ENCODE measurements around the gene TCP1.

- RRBS, 2 experiments = no CpG with 5 or more reads among the region's 6 CpGs
CAGE:
- cytosol, long polyA minus RNA = no peak
- cytosol, long polyA plus RNA = no peak
- long polyA plus RNA = no peak
- nucleus, long polyA minus RNA = no peak
- nucleus, long polyA plus RNA = no peak
Observed at GRCh38 chr6:158706956-158707606, 57.2 kb downstream of the SYTL3 start.

GRCh38 chr6:158765127-158765411 lies 54.1 kb downstream of the EZR start:
- RRBS, 2 experiments = no CpG with 5 or more reads among the region's 9 CpGs
CAGE:
- cytosol, long polyA minus RNA = no peak
- cytosol, long polyA plus RNA = no peak
- long polyA plus RNA = no peak
- nucleus, long polyA minus RNA = no peak
- nucleus, long polyA plus RNA = no peak

DNA sequence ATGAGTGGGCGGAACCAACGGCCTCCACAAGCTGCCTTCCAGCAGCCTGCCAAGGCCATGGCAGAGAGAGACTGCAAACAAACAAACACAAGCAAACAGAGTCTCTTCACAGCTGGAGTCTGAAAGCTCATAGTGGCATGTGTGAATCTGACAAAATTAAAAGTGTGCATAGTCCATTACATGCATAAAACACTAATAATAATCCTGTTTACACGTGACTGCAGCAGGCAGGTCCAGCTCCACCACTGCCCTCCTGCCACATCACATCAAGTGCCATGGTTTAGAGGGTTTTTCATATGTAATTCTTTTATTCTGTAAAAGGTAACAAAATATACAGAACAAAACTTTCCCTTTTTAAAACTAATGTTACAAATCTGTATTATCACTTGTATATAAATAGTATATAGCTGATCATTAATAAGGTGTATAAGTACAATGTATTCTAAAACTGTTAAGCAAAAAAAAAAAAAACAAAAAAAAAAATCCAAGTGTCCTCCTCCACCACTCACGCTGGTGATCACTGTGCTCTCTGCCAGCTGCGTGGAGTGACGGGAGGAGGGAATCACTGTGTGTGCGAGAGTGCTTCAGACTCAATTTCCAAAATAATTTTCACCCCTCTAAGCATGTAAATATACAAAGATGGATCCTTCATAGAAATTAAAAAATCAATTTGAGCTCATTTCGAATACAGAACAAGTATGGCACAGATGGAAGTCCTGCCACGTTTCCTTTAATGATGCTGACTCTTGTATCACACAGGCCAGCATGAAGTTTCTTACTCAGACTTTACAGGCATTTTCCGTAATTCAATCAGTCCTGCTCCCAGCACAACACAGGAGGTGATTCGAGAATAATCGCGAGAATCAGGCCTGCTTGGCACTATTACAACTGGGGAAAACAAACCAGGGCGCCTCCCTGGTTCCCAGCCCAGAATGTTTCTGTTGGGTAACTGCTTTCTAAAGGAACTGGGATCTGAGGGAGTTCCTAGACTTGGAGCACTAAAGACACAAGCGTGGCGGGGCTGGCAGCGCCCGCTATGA lies 53.0 kb downstream of the EZR start:
- RRBS, 2 experiments = no CpG with 5 or more reads among the region's 18 CpGs
CAGE:
- cytosol, long polyA minus RNA = no peak
- cytosol, long polyA plus RNA = no peak
- long polyA plus RNA = no peak
- nucleus, long polyA minus RNA = no peak
- nucleus, long polyA plus RNA = no peak

DNA sequence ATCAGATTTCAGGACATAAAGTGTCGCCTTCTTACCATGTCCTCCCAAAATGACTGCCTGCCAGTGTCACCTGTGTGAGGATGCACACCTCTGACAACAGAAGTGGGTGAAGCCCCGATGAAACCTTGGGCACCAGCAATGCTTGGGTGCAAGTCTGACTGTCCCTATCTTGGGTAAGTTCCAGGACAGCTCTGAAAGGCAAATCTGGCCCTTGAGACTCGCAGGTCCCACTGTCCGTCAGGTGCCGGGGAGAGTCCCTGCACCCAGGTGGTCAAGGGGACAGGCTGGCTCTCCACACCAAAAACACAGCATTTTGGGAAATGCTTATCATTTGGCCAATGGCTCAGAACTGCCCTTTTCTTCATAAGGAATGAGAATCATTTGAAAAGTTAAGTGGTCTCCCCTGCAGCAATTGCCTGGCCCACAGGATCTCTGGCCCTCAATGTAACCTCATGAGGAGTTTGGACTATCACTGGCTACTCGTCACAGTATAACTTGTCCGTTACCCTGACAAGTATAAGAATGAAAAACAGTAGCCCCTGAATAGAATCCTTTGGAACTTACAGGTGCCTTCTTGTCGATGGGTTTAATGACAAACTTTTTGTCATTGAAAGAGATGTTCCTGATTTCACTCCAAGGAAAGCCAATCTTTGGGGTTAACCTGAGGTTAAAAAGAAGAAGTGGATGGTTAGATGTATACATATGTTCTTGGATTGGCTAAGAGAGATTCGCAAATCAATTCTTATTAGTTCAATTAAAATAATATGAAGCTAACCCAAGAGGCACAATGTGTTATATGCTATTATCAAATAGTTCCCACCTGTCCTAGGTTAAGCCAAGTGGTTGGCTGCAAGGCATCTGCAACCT lies 43.1 kb downstream of the EZR start:
- RRBS, 2 experiments = no CpG with 5 or more reads among the region's 9 CpGs
CAGE:
- cytosol, long polyA minus RNA = no peak
- cytosol, long polyA plus RNA = no peak
- long polyA plus RNA = no peak
- nucleus, long polyA minus RNA = no peak
- nucleus, long polyA plus RNA = no peak

DNA sequence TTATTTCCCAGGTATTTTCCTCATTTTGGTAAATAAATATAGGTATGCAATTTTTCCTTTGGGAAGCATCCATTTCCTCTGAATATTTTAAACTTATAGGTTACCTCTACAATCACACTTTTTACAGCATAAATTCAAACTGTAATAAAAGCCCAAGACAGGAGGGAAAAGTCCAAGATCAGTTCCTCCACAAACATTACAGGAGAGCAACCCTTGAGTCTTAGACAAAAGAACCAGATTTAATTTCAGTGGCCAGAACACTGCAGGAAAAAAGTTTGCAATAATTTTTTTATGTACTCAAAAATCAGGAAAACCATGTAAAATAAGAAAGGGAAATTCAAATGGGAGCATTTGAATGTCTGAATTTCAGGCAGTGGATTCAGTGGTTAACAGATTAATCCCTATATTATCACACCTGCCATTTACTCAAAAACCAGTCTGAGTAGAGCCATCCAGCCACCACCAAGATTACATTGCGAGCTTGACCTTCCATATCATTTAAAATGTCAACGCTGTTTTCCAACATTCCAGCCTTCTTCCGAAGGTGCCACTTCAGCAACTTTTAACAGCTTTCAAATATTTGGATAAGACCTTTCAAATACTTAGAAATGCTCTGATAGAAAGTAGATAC lies 22.0 kb downstream of the EZR start:
- RRBS, 2 experiments = no CpG with 5 or more reads among the region's 3 CpGs
CAGE:
- cytosol, long polyA minus RNA = no peak
- cytosol, long polyA plus RNA = no peak
- long polyA plus RNA = no peak
- nucleus, long polyA minus RNA = no peak
- nucleus, long polyA plus RNA = no peak

GRCh38 chr6:158816303-158816928 lies 2.8 kb downstream of the EZR start:
- RRBS, 2 experiments = no CpG with 5 or more reads among the region's 8 CpGs
CAGE:
- cytosol, long polyA minus RNA = no peak
- cytosol, long polyA plus RNA = no peak
- long polyA plus RNA = no peak
- nucleus, long polyA minus RNA = no peak
- nucleus, long polyA plus RNA = no peak

- RRBS, 2 experiments = no CpG with 5 or more reads among the region's 4 CpGs
CAGE:
- cytosol, long polyA minus RNA = no peak
- cytosol, long polyA plus RNA = no peak
- long polyA plus RNA = no peak
- nucleus, long polyA minus RNA = no peak
- nucleus, long polyA plus RNA = no peak
Observed at GRCh38 chr6:158865318-158866212, 46.4 kb upstream of the EZR start.

DNA sequence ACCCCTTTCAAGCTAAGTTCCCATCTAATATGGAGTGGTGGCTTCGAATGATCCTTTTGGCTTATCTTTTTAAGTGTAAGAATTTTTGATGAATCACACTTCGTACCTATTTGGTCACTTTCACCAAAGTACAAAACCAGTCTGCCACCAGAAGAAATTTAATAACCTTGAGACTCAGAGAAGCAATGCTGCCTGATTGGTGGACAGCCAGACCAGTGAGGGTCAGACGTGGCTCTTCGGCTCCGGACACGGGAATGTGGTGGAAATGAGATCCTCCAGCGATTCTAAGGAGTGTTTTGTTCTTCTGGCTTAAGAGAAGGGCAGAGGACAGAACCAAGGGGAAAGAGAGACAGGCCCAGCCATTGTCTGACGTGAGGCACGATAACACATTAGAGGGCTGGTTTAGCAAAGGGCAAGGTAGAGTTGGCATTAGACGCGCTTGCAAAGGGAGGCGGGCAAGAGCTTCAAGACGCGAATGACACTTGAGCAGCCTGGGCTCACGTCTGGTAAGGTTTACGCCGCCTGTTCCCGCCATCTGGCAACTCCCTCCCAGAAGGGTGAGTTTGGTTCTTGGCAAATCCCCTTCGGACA lies 49.9 kb upstream of the EZR start:
- RRBS, 2 experiments = no CpG with 5 or more reads among the region's 19 CpGs
CAGE:
- cytosol, long polyA minus RNA = no peak
- cytosol, long polyA plus RNA = no peak
- long polyA plus RNA = no peak
- nucleus, long polyA minus RNA = no peak
- nucleus, long polyA plus RNA = no peak

GRCh38 chr6:158999143-158999377 lies 942 bp downstream of the RSPH3 start:
- RRBS, 2 experiments = no CpG with 5 or more reads among the region's 5 CpGs
CAGE:
- cytosol, long polyA minus RNA = no peak
- cytosol, long polyA plus RNA = no peak
- long polyA plus RNA = no peak
- nucleus, long polyA minus RNA = no peak
- nucleus, long polyA plus RNA = no peak

DNA sequence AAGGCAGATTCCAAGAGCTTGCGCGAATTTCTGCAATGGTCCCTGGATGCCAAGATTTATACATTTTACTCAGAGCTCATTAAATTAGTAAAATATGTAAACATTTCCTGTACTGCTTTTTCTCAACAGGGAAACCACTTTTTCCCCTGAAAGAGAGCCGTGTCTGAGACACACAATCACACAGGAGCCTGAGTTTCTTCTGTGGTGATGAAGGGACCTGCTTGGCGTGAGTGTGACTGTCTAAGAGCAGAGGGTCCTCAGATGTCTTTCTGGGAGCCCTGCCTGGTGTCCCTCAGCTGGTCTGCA lies 12.1 kb upstream of the TAGAP start:
- RRBS, 2 experiments = no CpG with 5 or more reads among the region's 4 CpGs
CAGE:
- cytosol, long polyA minus RNA = no peak
- cytosol, long polyA plus RNA = no peak
- long polyA plus RNA = no peak
- nucleus, long polyA minus RNA = no peak
- nucleus, long polyA plus RNA = no peak

GRCh38 chr6:159068857-159069421 lies 24.1 kb upstream of the TAGAP start:
- RRBS, 2 experiments = no CpG with 5 or more reads among the region's 12 CpGs
CAGE:
- cytosol, long polyA minus RNA = no peak
- cytosol, long polyA plus RNA = no peak
- long polyA plus RNA = no peak
- nucleus, long polyA minus RNA = no peak
- nucleus, long polyA plus RNA = no peak

GRCh38 chr6:159125772-159126419 lies 43.3 kb upstream of the FNDC1 start:
- RRBS, 2 experiments = no CpG with 5 or more reads among the region's 5 CpGs
CAGE:
- cytosol, long polyA minus RNA = no peak
- cytosol, long polyA plus RNA = no peak
- long polyA plus RNA = no peak
- nucleus, long polyA minus RNA = no peak
- nucleus, long polyA plus RNA = no peak

DNA sequence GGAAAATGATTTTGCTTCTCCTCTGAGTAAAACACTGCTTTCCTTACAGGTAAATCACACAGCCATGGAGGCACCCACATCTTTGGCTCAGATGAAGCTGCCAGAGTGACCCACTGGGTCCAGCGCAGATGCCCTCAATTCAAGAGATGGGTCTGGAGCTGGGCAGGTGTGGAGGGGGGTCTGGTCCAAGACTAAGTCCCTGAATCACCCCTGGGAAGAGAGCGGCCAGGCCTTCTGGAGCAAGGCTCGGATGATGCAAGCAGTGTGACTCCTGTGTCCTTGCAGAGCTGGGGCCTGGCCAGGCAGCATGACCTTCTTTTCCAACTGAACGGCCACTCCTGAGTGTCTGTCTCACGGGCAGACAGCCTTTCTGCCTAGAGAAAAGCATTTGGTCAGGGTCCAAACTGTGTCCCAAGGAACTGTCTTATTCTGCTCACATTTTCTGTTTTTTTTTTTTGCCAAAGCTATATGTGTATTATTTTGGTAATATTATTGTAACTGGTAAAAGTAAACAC lies 42.6 kb upstream of the FNDC1 start:
- RRBS, 2 experiments = no CpG with 5 or more reads among the region's 5 CpGs
CAGE:
- cytosol, long polyA minus RNA = no peak
- cytosol, long polyA plus RNA = no peak
- long polyA plus RNA = no peak
- nucleus, long polyA minus RNA = no peak
- nucleus, long polyA plus RNA = no peak

DNA sequence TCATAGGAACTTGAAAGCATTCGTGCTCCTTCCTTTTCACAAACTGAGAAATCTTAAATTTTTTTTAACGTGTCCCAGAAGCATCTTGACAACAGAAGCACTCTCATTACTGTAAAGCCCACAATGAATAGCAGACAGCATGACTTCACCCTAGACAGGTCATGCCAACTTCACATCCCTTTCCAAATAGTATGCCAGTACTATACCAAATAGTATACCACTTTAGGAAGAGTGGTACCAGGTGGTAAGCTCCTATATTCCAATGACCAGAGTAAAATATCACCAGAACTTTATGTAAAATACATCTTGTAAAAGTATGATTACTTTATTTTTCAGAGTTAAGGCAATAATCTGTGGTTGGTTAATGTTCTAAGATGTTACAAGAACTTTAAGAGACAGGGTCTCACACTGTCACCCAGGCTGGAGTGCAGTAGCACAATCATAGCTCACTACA lies 15.8 kb downstream of the SOD2 start:
- RRBS, 2 experiments = no CpG with 5 or more reads among the region's 2 CpGs
CAGE:
- cytosol, long polyA minus RNA = no peak
- cytosol, long polyA plus RNA = no peak
- long polyA plus RNA = no peak
- nucleus, long polyA minus RNA = no peak
- nucleus, long polyA plus RNA = no peak

DNA sequence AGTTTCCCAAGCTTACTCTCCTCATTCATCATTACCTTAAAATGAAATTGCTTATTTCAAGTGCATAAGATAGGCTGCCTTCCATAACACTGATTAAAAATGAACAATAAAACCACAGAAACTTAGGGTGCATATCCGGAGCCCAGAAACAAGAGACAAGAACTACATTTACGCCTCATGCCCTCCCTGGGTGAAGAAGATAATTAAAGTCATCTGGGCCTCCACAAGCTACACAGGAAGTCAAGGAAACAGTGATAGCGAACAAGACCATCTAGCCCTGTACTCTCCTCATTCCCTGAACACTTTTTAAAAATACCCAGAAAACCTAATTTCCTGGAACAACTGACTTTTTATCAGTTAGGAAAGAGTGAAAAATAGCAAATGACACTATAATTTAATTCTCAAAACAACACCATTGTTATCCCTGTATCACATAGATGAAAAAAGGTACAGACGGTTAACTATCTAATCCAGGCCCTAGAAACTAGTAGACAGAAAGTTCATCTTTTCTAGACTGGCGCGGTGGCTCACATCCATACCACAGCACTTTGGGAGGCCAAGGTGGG lies 6.3 kb downstream of the SOD2 start:
- RRBS, 2 experiments = no CpG with 5 or more reads among the region's 6 CpGs
CAGE:
- cytosol, long polyA minus RNA = no peak
- cytosol, long polyA plus RNA = no peak
- long polyA plus RNA = no peak
- nucleus, long polyA minus RNA = no peak
- nucleus, long polyA plus RNA = no peak

- RRBS, 2 experiments = no CpG with 5 or more reads among the region's 4 CpGs
CAGE:
- cytosol, long polyA minus RNA = no peak
- cytosol, long polyA plus RNA = no peak
- long polyA plus RNA = no peak
- nucleus, long polyA minus RNA = no peak
- nucleus, long polyA plus RNA = no peak
Observed at GRCh38 chr6:159729442-159730166, 2.3 kb downstream of the WTAP start.

GRCh38 chr6:159779792-159780833 lies 9.3 kb downstream of the TCP1 start:
- RRBS, 2 experiments = no CpG with 5 or more reads among the region's 10 CpGs
CAGE:
- cytosol, long polyA minus RNA = no peak
- cytosol, long polyA plus RNA = no peak
- long polyA plus RNA = no peak
- nucleus, long polyA minus RNA = no peak
- nucleus, long polyA plus RNA = no peak

DNA sequence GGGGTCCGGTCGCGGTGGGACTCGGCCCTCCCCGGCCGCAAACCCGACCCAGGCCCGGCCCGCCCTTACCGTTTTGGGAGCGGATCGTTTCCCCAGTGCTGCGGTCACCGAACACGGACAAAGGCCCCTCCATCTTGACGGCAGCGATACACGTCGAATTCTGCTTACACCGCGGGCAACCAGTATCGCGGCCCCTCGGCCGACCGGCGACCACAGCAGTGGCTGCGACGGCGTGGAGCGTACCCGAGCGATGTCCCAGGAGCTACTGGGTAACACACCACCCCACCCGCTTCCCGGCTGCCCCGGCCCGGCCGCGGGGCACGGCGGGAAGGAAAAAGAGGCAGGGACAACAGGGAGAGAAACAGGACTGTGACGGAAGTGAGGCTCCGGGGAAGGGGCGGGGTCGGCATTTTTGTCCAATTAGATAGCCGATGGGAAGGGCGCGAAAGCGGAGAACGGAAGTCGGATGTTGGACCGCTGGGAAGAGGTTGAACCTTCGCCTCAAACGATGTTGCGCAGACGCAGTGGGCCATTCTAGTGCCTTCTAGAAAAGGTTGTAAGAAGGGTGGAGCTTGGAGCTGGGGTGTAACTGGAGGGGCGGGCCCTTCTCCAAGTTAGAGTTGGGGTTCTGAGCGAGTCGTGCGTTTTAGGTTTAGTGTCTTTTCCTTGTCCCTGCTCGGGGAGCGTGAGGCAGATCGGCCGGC lies at the start of gene TCP1:
Gene TCP1 (minus strand): TSS at position 267 of the 704 bp plus-strand sequence.
- RRBS, 2 experiments = 1% methylated on average over 15 of the region's 64 CpGs
CAGE:
- cytosol, long polyA minus RNA = start-site peak on the minus strand centred at position 294 of the sequence, 87 bp wide, 11,938 reads
- cytosol, long polyA plus RNA = start-site peak on the minus strand centred at position 302 of the sequence, 107 bp wide, 2,316 and 4,024 reads in 2 replicates; start-site peak on the plus strand centred at position 574 of the sequence, 99 bp wide, 102 and 233 reads in 2 replicates
- long polyA plus RNA = start-site peak on the minus strand centred at position 296 of the sequence, 94 bp wide, 3,527 and 3,573 reads in 2 replicates; start-site peak on the plus strand centred at position 578 of the sequence, 134 bp wide, 365 and 410 reads in 2 replicates
- nucleus, long polyA minus RNA = no peak
- nucleus, long polyA plus RNA = start-site peak on the minus strand centred at position 302 of the sequence, 107 bp wide, 2,163 and 3,714 reads in 2 replicates

DNA sequence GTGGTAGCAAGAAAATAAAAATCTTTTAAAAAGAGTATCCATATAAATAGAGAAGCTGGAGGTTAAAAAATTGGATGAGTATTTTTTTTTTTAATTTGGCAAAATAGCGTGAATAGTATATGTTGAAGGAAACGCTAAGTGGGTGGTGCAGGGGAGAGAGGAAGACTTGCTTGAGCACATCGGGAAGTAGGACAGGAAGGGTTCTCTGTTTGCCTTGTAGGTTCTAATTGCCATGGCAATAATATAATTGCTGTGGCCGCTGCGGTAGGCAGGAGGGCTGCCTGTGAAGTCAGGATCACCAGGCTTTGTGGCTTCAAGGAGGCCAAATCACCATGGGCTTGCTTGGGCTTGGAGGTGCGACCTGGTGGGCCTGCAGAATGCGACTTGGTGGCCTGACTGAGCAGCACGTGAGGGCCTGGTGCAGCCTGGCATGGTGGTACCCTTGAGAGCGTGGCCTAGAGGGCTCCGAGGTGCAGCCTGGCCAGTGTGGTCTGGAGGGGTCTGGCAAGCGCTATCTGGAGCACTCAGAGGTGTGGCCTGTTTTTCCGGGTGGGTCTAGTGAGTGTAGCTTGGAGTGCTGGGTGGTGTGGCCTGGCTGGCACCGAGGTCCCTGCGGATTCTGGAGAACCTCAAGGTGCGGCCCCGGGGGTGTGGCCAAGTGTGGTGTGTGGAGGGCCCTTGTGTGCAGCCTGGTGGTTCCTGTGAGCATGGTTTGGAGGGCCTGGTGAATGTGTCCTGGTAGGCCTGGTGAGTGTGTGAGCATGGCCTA lies 35.3 kb downstream of the IGF2R start:
- RRBS, 2 experiments = 96 to 98% methylated on average over 4 of the region's 16 CpGs
CAGE:
- cytosol, long polyA minus RNA = no peak
- cytosol, long polyA plus RNA = no peak
- long polyA plus RNA = no peak
- nucleus, long polyA minus RNA = no peak
- nucleus, long polyA plus RNA = no peak

- RRBS, 2 experiments = no CpG with 5 or more reads among the region's 18 CpGs
CAGE:
- cytosol, long polyA minus RNA = no peak
- cytosol, long polyA plus RNA = no peak
- long polyA plus RNA = no peak
- nucleus, long polyA minus RNA = no peak
- nucleus, long polyA plus RNA = no peak
Observed at GRCh38 chr6:160023749-160025091, 55.3 kb downstream of the IGF2R start.